Metastatic Liver Carcinoma in the Lung (tissue), 2 donors: Measurements from ENCODE around the genes CHPF and FAM124B.

GRCh38 chr2:219538575-219539444 lies 4.8 kb downstream of the CHPF start:
- PRO-cap, 2 experiments: no peak in any of the 2 experiments

- PRO-cap, 2 experiments: peak in 2 of 2 experiments; most common minus-strand start chr2:219543768 (in 2)
These were observed at the start of gene CHPF for GRCh38 chr2:219543634-219543978. TSS of gene CHPF (minus strand) at chr2:219543809.

GRCh38 chr2:220265330-220265617 lies 637.8 kb downstream of the SLC4A3 start:
- PRO-cap, 2 experiments: no peak in any of the 2 experiments

- PRO-cap, 2 experiments: no peak in any of the 2 experiments
These were observed 42.9 kb downstream of the EPHA4 start for GRCh38 chr2:221529064-221529668.

GRCh38 chr2:221984357-221984779 lies 314.4 kb downstream of the PAX3 start:
- PRO-cap, 2 experiments: no peak in any of the 2 experiments

DNA sequence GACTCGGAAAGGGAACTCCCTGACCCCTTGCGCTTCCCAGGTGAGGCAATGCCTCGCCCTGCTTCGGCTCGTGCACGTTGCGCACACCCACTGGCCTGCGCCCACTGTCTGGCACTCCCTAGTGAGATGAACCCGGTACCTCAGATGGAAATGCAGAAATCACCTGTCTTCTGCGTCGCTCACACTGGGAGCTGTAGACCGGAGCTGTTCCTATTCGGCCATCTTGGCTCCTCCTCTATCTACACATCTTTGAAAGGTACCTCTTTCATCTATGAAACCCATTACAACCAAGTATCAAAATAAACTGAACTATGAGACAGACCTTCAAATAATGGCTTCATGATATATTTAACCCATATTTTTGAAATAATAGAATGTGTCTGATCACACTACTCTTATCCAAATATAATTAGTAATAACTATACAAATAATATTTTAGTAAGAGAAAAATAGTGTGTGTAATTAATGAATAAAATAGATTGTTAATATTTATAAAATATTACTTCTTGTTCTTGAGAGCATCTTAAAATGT lies 143.3 kb downstream of the PAX3 start:
- PRO-cap, 2 experiments: no peak in any of the 2 experiments

DNA sequence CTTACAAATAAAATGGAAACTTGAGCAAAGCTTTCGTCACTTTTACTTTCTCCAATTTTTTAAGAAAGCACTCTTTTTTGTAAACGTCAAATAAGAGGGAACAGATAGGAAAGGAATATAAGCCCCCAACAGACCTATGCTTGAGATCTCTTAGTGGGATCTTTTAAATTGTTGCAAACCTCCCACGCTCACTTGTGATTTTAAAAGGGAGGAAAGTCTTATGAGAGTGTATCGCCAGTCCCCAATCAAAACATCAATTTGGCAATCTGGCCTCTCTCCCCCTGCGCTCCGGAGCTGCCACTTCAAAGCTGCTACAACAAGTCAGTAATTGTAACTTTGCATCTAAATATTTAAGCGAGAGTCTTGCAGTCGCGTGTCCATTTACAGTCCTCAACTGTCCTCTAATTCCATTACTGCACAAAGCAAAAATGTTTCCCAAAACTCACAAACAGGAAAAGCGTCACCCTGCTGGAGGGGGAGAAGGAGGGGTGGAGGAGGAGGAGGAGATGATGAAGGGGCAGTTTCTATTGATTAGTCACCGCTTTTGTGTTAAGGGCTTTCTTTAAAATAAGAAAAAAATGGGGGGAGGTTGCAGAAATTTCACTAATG lies 8.4 kb downstream of the PAX3 start:
- PRO-cap, 2 experiments: no peak in any of the 2 experiments

- PRO-cap, 2 experiments: no peak in any of the 2 experiments
These were observed 7.6 kb downstream of the PAX3 start for GRCh38 chr2:222290907-222291900.

DNA sequence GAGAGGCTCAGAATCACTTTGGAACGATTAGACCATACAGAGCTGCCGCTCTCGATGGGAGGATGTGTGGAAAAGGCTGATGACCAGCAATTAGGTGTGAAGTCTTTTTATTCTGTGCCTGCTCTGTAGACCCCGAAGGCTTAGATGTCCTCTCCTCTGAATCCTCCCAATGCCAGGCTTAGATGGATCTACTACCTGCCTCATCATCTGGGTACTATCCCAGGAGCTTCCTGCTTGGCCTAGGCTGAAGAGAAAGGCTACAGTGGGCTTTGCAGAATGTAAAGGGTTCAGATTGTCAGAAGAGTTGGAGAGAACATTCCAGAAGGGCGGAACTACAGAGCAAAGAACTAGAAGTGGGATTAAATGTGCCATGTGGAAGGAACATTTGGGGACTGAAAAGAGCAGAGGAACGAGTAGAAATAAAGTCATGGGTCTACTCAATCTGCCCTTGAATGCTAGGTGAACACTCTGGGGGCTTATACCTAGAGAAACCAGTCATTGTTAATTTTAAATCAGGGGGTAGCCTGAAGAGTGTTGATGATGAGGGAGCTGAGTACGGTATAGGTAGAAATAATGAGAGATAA lies 21.4 kb downstream of the SGPP2 start:
- PRO-cap, 2 experiments: no peak in any of the 2 experiments

DNA sequence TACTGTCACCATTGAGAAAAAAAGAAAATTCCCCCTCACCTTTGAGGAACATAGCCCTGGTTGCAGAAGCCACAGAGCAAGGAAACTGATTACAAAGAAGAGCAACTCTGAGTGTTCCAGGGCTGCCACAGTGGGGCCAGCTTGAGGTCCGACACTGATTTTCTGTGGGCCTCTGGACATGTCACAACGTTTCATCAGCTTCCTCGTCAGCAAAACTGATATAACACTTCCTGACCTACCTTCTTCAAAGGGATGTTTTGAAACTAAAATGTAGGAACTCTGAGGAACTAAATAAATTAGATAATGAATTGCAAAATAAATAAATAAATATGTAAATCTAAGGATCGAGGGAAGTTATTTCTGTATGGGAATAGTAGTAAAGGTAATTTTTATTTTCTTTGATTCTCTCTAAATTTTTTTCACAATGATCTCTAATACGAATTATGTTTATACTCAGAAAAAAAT lies 54.8 kb upstream of the ACSL3 start:
- PRO-cap, 2 experiments: no peak in any of the 2 experiments

DNA sequence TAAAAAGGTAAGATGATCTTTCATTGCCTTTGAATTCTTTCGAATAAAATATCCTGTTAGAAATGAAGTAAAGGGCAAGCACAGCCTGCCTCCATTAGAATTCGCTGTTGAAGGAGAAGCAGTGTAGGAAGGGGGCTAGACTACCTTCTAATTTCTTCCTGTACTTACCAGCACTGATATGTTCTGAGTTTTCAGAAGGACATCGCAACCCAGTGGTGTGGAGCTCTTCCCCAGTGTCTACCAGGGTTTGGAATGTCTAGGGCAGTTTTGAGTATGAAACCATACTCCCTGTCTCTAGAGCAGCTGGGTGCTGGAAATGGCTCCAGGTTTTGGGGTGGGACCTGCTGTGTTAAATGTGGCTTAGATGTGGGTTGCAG lies 48.3 kb downstream of the ACSL3 start:
- PRO-cap, 2 experiments: no peak in any of the 2 experiments

DNA sequence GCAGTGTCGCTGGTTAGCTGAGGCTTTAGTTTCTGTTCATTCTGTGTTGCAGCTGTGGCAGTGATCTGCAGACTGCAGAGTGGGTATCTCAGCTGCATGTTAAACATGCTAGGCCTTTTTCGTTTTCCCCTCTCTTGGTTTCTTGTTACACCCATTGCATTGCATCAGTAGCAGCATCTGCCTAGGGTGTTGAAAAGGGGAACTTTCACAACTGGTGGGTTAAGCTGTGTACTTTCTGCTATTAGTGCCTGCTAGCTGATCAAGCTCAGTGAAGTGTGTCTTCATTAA lies 51.3 kb downstream of the ACSL3 start:
- PRO-cap, 2 experiments: no peak in any of the 2 experiments

DNA sequence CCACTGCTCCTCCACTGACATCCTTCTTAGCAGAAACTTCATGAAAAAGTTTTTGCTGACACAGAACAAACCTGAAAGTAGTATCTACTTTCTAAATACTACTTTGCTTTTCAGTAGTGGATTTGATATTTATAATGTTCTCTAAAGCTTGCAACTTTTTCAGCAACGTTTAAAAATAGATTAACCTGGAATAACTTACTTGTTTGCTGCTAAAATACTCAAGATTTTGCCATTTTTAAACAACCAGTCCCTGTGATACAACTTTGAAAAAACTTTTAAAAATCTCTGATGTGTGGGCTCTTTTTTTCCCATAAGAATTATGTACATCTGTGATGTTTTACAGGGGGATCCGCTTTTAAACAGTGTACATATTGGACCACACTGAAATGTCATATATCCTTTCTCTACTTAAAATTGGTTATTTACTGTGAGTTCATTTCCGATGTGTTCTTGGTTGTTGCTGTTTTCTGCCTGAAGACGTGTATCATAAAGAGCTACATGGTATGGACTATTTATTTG lies 83.3 kb downstream of the ACSL3 start:
- PRO-cap, 2 experiments: no peak in any of the 2 experiments

DNA sequence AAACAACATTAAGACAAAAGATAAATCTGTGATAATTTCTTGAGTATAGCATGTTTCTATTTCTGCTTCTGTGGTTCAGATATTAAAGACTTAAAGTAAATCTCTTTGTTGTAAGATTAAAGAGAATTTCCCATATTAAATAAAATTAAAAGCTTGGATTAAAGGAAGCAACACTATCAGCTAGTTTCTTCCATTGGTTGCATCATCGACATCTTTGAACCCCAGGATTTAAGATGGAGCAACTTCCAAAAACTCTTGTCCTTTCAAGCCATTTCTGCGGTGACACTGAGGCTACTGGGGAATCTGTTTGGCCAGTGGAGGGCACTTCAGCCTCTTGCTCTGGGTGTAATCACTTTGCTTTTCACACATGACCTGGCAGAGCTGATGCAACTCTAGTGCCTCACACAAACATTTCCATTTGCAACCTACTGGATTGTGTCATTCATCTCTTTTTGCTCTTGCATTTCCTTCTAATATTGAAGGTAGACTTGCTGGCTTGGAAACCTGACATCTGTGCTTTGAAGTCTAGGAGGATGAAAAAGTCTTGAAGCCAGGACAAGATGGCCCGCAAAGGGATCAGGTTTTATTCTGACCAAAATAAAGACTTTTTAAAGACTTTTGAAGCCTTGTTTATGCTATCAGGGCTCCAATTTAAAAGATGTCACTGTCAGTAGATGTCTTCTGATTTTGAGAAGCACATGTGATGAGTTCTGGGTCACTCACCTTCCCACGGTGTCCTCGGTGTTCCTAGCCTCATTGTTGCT lies 70.0 kb upstream of the KCNE4 start:
- PRO-cap, 2 experiments: no peak in any of the 2 experiments

- PRO-cap, 2 experiments: no peak in any of the 2 experiments
These were observed 31.5 kb downstream of the AP1S3 start for GRCh38 chr2:223805652-223806463.

GRCh38 chr2:223930262-223931116 lies 14.6 kb downstream of the WDFY1 start:
- PRO-cap, 2 experiments: peak in 1 of 2 experiments; most common plus-strand start chr2:223930779 (in 1); most common minus-strand start chr2:223930601 (in 1)

DNA sequence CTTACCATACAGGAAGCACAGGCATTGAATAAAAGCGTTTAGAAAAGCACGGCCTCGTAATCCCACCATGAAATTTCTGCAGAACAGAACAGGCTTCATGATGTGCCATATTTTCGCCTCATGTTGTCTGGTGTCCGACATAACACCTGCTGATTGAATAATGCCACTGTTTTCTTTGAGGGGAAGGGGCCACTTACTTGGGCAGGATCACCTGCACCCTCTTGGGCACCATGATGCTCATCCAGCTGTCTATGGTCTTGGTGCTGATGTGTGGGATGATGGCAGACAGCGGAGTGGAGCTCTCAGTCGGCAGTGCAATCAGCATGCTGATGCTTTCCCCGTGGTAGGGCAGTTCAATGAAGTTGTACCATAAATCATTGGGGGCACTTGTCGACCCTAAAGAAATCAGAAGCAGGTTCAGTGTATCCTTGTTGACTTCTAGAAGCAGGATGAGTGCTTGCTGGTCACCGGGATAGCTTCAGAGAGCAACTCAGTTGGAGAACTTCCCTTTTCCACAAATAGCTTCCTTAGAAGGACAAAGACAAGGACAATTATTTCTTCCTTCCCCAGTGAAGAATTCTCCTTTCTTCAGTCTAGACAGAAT lies 27.4 kb downstream of the MRPL44 start:
- PRO-cap, 2 experiments: no peak in any of the 2 experiments

DNA sequence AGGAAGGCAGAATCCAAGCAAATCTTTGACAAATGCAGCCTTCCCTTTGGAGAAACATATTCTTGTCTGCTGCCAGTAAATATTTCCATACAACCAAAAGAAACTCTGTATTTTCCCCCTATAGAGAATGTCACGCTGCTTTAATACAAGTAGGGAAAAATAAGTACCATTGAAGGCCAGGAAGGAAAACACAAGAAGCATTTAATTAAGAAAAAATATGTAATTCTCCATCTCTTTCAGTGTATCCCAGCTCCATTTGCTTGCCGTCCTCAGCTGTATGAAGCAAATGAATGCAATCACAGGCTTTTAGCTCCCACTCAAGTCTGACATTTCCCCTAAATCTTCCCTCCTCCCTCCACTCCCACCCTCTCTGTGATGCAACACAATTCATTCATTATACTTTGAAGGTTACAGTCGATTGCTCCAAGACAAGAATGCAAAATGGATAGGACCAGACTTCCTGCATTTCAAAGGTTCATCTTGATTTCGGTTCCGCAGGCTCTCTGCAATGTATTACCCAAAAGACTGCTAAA lies 172.6 kb upstream of the SERPINE2 start:
- PRO-cap, 2 experiments: no peak in any of the 2 experiments

DNA sequence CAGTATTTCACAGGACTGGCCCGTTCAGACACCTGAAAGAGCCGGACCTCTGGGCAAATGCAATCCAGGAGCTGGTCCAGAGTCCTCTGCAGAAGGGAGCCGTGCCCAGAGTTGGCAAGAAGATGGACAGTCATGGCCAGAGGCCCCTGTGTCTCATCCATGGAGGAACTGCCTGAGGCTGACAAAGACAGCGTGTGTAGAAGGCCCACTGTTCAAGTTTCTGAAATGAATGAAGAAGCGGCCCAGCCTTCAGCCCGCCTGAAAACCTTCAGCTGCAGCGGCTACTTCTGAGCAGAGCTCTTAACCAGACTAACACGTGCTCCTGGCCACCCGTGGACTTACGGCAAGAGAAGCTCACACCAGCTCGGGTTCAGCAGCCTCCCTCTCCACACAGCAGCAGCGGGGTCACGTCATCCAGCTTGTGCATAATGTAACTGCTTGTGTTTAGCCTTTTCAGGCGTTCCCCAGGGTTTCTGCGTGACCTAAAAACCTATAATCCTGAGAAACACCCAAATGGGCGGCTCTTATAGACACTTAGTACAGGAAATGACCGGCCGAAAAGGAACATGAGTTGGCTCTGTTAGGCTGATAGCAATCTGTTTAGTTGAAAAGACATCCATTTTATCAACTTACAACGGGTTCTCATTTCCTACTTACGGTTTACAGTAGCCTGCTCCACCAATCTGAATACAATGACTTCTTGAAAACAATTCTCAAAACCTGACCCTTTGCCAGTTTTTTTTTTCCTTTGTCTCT lies at the start of gene FAM124B:
TSS of gene FAM124B (minus strand) at position 500 of the 756 bp plus-strand sequence.
- PRO-cap, 2 experiments: peak in 2 of 2 experiments; most common minus-strand start position 427 of the sequence (in 2)

DNA sequence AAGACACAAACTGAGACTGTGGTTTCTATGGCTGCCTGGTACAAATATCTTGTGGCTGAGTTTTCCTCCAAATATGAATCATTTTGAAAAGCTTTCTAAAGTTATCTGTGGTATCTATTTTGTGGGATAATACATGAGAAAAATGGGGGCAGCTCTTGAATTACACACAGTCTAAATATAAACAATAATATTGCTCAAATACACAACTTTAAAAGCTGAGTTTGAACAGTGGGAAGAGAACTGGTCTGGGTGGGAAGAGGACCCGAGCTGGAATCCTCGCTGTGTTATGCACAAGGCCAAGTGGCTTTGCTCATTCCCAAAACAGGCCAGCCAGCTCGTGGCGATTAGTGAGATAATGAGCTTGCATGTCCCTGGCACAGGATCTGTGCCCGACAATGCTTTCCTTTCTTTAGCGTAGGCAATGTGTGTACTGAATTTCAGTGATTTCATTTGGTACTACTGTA lies 10.6 kb upstream of the FAM124B start:
- PRO-cap, 2 experiments: peak in 1 of 2 experiments; most common minus-strand start position 274 of the sequence (in 1)